Type B pancreatic cell (in vitro differentiated cells): ENCODE measurements around a stretch of chr10.

- PRO-cap: no peak
Measured at GRCh38 chr10:69215337-69215810, 4.8 kb upstream of the HKDC1 start.

- PRO-cap: no peak
Measured at GRCh38 chr10:69237438-69238125, 17.4 kb downstream of the HKDC1 start.

DNA sequence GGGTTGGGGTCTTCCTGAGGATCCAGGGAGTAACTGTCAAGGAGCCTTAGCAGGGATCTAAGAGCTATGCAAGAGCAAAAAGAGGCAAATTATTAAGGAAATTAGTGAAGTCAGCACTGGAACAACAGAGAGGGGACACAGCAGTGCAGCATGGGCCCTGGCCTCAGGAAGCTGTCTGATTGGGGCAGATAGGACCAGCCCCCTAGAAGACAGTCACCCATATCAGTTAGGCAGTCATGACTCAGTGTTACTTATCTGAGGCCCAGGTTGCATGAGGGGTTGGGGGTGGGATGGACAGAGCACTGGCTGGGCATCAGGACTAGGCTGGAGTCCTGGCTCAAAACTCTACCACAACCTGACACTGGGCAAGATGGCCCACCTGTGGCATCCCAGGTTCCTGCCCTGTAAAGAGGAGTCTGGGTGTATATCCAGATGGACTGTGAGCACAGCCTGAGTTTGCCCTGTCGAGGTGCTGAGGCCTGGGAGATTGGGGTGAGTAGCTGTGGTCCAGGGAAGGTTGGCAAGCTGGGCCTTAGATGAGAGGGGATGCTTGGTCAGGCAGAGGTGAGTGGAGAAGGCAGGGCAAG is 3.0 kb upstream of the HK1 start:
- PRO-cap: no peak

GRCh38 chr10:69374168-69375002 is 42.3 kb downstream of the TACR2 start:
- PRO-cap: no peak

GRCh38 chr10:69384107-69384744 is 32.5 kb downstream of the TACR2 start:
- PRO-cap: no peak

DNA sequence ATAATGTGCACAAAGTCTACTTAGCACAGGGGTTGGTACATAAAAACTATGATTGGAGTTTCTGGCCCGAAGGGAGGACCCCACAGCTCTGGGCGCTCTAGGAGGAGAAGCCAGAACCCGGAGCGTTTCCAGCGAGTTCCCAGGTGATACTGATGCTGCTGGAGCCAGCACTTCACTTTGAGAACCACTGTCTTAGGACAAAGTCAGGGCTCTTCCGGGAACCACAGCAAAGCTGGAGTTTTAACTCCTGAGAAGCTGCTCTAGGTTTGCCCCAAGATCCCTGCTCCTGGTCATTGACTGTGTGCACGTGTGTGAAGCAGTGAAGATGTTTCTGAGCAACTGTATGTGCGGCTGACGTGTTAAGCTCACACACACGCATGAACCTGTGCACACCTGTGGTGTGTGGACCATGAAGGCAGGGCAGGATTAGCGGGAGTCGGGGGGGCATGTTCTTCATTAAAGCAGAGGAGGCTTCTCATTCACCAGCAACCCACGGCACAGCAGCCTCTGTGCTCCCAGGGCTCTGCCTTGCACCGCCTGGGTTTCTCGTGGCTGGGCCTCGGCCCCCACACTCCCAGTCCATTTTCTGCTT is 662 bp upstream of the TACR2 start:
- PRO-cap: no peak

- PRO-cap: no peak
Measured at GRCh38 chr10:69464825-69465375, 13.6 kb downstream of the TSPAN15 start.

GRCh38 chr10:69474559-69475480 is 23.6 kb downstream of the TSPAN15 start:
- PRO-cap: no peak

GRCh38 chr10:69481274-69481770 is 30.1 kb downstream of the TSPAN15 start:
- PRO-cap: no peak

DNA sequence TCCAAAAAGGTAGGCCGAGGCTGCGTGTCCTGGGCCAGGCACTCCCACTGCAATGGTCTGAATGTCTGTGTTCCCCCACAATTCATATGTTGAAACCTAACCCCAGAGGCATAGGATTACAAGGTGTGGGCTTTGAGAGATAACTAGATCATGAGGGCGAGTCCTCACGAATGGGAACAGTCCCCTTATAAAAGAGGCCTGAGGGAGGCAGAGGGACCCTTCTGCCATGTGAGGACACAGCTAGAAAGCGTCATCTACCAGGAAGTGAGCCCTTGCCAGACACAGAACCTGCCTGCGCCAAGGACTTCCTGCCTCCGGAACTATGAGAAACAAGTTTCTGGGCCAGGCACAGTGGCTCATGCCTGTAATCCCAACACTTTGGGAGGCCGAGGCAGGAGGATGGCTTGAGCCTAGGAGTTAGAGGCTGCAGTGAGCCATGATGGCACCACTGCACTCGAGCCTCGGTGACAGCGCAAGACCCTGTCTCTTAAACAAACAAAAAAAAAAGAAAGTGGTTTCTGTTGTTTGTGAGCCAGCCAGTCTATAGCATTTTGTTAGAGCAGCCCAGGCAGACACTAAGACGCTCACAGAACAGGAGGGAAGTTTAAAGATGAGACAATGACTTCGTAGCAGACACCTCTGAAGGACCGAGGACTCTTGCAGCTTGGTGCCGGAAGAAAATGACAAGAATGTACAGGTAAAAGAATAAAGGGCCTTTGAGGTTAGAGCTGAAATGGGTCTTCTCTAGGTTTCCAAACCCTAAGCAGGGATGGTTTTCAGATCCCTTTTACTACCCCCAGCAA is 39.5 kb downstream of the MACROH2A2 start:
- PRO-cap: no peak

DNA sequence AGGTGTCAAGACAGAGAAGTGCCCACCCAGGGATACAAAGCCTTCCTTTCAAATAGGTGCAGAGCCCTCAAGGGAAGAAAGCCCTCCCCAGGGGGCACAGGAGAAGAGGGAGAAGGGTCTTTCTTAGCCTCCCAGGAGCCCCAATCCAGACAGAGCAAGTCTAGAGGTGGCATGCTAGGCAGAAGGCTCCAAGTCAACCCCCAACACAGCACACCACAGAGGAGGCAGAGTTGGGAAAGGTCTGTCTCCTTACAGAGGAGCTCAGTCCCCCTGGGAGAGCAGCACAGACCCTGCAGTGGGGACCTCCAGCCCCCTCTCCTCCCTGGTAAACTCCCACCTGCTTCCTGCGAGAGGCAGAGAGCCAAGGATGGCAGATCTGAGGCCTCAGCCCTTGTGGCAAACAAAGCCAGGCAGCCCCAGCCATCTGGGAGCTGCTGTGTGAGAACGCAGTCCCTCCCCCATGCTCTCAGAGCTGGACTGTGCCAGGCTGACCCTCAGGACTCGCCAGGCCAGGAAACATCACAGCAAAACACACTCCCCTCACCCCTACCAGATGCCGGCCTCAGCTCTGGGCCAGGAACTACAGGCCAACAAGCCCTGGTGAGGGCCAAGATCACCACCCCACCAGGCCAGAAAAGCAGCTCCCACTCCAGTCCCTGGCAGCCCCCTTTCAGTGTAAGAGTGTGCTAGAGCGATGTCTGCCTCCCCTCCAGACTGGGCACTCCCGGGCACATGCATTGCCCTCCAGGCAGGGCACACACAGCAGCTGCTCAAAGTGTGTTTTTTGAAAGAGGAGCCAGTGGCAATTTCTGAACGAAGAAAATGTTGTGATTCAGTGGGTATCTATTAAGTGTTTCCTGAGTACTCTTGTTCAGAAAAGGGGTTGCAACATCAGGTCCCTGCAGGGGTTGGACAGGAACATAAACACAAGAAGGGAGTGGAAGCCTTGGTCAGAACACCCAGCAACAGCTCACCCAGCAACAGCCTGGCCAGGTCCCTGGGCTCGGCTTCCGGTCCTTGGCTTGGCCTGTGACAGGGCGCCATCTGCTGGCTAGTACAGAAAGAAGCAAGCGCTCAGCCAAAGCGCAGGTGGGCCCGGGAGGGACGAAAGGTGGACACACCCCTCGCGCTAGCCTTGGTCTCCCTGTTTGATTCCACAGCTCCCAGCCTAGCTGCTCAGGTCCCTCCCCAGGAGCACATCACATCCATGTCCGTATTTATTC is 18.4 kb downstream of the LRRC20 start:
- PRO-cap: no peak

GRCh38 chr10:70409553-70410214 is 5.7 kb downstream of the EIF4EBP2 start:
- PRO-cap: unidirectional peak, plus-strand start at chr10:70410040

DNA sequence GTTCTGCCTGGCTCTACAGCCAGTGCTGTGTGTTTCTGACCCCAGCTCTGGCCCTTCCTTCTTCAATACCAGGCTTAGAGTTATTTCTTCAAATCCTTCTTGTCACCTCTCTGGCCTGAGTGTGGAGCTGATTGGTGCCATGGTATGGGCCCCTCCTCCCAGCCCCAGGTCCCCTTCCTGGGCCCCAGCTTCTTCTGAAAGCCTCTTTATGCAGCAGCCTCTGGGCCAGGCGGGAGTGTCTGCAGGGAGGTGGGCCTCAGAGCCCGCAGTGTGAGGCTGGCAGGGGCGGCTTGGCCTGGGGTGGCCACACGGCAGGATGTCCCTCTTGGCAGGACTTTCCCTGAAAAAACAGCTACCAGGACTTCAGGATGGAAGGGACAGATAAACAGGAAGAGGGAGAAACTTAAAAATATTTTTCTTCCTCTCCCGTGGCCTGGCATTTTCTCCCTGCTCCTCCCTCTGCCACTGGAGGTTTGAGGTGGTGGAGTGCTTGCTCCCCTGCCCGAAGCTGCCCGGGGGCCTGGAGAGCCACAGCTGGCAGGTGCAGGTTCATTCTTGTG is 20.7 kb downstream of the PALD1 start:
- PRO-cap: no peak

GRCh38 chr10:70576000-70576769 is 26.4 kb downstream of the PRF1 start:
- PRO-cap: no peak

DNA sequence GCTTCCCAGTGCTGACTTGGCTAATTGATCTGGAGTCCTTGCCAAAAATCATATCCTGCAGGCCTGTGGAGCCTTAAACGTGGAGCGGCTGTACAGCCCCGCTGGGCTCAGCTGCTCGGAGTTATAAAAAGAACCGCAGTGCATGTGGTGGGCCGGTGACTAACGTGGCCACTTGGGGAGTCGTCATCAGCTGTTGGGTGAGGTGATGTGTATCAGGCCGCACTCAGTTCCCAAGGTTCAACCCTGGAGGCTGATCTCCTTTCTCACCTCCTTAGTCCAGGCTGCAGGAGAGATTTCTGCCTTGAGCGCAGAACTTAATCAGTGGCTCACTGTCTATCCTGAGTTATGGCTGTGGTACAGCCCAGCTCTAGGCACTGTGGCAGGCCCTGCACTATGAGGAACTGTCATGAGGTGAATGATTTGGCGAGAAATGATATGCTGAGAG is 19.0 kb upstream of the ADAMTS14 start:
- PRO-cap: no peak

DNA sequence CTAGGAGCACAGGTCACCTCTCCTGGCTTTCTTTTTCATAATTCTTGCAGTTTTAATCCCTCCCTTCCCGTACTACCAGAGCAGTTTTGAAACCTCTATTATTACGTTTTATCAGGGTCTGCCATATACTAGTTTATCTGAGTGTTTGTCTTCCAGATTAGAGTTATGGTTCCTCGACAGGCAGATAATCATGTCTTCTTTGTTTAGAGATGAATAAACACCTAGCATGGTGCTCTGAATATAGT is 1.7 kb downstream of the SGPL1 start:
- PRO-cap: no peak

DNA sequence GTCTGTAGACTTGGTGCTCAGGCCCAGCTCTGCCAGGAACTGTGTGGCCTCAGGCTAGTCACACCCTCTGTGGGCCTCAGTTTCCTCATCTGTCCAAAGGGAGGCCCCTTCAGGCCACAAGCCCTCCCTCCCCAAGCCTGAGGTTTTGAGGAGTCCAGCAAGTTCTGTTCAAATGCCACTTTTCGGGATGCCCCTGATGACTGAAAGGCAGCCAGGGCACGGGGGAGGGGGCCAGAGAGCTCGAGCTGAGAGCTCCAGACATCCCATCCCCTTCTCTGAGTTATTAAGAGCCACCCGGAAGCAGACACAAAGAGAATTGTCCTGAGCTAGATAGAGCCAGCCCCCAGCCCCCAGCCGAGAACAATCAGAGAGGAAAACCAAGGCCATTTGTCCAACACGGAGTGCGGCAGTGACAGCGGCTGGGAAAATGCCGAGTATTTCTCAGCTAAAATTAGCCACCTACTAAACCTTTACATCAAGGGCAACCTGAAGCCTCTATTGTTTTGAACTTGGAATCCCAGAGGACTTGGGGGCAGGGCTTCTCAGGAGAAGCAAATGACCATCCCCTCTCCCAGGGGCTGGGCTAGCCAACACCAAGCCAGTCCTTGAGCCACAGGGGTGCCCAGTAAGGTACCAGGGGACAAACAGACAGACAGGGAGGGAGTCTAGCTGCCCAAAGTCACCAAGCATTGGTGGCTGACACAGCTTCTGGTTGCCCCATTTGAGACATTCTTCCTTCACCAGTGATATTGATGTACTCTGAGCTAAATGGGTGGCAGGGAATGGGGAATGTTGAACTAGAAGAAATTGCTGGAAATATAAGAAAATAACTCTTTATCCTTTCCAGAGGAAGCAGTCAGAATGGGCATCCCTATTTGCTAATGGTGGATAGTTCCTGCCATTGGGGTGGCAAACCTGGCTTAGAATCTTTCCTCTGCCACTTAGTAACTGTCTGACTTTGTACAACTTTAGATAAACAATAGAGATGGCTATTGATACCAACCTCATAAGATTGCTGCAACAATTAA is 51.2 kb downstream of the UNC5B start:
- PRO-cap: no peak

DNA sequence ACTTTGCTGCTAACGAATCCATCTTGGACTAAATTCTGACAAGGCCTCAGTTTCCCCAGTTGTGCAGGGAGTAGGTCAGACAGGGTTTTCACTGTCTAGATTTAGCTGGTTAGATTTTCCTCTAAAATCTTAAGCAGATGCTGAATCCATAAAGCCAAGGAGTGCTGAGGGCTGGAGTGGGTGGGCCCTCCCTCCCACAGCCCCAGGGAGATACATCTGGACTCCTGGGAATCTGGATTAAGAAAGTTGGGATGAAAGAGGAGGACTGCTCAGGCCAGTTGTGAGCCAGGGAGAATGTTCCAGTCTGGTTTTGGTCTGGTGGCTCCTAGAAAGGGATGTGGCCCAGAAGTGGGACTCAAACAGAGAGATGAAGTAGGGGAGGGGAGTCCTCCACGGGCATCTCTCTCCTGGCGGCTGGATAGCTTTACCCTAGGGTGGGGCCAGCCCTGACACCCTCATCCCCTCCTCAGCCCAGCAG is 18.9 kb upstream of the SLC29A3 start:
- PRO-cap: no peak

DNA sequence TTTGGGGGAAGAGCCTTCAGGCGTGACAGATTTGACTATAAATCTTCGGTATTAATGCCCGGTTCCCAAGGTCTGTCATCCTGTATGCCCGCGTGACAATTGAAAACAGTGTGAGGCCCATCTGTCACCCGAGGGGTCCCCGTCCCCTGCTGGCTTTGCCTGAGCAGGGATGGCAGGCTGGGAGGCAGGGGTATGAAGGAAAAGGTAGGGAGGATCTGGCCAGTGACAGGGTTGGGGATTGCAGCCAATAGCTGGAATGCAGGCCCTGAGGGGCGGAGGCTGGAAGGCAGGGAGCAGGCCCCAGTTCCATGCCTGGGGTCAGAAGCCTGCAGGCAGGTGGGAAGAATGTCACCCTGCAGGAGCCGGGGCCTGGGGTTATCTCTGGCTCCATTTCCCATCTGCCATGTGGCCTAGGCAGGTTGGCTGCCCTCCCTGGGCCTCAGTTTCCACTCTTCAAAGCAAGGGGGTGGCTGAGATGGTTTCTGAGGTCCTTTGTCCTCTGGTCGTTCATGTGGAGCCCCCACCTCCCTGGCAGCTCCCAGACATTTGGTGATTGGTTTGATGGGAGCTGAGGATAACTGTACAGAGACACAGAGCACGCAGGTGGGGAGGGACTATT is 78.9 kb downstream of the CDH23 start:
- PRO-cap: no peak

GRCh38 chr10:71614925-71615543 is 104.5 kb downstream of the C10orf105 start:
- PRO-cap: no peak